GM19239 (cell line): ENCODE measurements around a stretch of chr21.

DNA sequence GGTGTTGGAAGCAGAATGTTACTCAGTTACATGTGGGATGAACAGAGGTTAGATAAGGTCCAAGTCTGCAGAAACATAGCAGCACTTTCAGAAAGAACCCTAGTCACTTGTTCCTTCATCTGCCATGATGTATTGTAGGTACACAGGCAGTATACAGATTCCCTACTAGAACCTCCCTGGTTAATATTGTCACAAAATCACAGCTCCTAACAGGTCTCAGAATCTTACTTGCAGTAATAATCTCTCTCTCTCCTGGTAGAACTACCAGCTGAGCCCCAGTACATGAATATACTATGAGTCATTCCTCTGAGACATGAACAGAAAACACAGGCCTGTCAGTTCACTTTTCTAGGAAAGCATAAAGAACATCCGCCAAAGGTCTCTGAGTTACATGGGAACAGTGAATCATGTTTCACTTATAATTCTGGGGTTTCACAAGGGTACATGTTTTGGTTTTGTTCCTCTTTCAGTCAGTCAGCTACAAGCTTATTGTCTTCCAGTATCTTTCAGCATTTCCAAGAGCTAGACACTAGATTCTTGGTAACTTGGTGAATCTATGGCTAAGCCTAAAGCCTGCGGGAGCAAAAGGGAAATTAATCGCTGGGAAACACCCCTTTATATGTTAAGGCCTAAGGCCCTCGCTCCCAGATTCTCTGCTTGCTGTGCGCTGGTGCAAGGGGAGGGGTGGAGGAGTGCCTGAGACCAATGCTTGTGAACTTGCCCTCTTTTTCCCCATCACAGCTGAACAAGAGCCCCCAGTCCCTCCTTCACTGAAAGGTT lies 31.6 kb downstream of the IFNGR2 start:
- RRBS, result no CpG with 5 or more reads among the region's 5 CpGs

DNA sequence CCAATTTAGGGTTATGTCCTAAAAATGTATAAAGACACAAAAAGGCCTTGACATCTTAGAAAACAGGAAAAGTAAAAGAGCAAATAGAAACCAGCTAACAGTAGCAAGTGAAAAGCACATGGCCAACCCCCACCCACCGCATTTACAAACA lies 239 bp downstream of the GART start:
- RRBS, result no CpG with 5 or more reads among the region's 1 CpG

- RRBS, result 1% methylated on average over 16 of the region's 56 CpGs
These were observed 523 bp downstream of the DONSON start for GRCh38 chr21:33587819-33588502.

DNA sequence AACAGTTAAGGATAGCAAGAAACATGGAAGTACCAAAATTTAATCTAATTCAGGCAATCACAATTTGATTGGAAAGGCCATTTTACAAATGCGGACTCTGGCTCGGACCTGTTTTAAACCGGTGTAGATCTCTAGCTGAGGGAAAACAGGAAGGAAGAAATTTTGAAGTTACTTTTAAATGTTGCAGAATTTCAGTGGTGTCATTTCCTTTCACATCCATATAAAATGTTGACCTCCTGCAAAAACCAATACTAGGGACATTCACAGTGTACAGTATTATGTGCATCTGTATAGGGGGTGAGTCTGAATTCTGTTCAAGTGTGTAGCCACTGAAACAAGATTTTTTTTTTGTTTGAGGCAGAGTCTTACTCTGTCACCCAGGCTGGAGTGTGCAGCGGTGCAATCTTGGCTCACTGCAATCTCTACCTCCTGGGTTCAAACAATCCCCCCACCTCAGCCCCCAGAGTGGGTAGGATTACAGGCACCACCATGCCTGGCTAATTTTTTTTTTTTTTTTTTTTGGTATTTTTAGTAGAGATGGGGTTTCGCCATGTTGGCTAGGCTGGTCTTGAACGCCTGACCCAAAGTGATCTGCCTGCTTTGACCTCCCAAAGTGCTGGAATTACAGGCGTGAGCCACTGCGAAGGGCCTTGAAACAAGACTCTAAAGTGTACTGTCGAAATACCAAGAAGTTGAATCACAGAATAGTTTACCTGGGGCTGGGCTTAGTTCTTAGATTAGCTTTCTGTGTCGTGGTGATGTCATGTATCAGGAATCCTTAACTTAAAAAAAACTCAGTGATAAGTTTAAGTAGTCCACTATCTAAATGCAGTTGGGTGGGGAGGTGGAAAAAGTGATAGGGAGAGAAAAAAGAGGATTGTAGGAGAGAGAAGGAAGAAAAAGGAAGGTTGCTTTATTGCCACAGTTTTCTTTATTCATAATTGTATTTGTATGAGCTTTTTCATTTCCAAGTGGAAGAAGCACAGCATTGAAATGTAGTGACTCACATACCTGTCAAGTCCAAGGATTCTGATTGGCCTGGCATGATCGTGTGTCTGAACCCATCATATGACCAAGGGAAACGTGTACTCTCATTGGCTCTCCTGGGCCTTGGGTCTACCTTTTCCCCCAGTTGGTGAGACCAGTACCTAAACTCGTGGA lies 13.2 kb downstream of the ITSN1 start:
- RRBS, result no CpG with 5 or more reads among the region's 13 CpGs

- RRBS, result no CpG with 5 or more reads among the region's 8 CpGs
These were observed 97.5 kb downstream of the ITSN1 start for GRCh38 chr21:33739579-33740457.

- RRBS, result no CpG with 5 or more reads among the region's 3 CpGs
These were observed 119.4 kb downstream of the ITSN1 start for GRCh38 chr21:33761625-33762122.

GRCh38 chr21:33799155-33800198 lies 116.1 kb downstream of the ATP5PO start:
- RRBS, result no CpG with 5 or more reads among the region's 7 CpGs

GRCh38 chr21:33903810-33904502 lies 11.6 kb downstream of the ATP5PO start:
- RRBS, result no CpG with 5 or more reads among the region's 7 CpGs

- RRBS, result no CpG with 5 or more reads among the region's 4 CpGs
These were observed 16.7 kb upstream of the ATP5PO start for GRCh38 chr21:33932225-33932695.

DNA sequence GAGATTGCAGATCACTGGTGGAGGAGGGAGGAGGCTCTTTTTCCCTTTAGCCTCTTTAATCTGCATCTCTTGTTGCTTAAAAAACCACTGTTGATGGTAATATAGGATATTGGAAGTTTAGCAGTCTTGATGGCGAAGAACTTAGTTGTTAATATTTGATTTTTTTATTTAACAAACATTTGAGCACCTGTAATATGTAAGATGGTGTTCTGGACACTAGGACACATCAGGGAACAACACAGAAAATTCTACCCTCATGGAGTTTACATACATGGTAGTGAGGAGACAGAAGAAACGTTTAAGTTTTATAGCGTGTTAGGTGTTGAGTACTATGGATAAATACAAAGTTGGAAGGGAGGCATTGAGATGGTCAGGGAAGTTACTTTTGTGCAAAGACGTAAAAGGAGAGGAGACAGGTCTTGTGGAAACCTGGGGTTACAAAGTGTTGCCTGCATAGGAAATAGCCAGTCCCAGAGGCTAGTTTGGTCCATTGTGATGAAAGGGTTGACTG lies 13.9 kb downstream of the MRPS6 start:
- RRBS, result no CpG with 5 or more reads among the region's 4 CpGs

DNA sequence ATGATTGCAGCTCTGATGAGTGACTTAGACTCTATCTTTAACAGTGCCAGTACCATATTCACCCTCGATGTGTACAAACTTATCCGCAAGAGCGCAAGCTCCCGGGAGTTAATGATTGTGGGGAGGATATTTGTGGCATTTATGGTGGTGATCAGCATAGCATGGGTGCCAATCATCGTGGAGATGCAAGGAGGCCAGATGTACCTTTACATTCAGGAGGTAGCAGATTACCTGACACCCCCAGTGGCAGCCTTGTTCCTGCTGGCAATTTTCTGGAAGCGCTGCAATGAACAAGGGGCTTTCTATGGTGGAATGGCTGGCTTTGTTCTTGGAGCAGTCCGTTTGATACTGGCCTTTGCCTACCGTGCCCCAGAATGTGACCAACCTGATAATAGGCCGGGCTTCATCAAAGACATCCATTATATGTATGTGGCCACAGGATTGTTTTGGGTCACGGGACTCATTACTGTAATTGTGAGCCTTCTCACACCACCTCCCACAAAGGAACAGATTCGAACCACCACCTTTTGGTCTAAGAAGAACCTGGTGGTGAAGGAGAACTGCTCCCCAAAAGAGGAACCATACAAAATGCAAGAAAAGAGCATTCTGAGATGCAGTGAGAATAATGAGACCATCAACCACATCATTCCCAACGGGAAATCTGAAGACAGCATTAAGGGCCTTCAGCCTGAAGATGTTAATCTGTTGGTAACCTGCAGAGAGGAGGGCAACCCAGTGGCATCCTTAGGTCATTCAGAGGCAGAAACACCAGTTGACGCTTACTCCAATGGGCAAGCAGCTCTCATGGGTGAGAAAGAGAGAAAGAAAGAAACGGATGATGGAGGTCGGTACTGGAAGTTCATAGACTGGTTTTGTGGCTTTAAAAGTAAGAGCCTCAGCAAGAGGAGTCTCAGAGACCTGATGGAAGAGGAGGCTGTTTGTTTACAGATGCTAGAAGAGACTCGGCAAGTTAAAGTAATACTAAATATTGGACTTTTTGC lies 23.2 kb downstream of the MRPS6 start:
- RRBS, result no CpG with 5 or more reads among the region's 16 CpGs

GRCh38 chr21:34202982-34203554 lies 129.7 kb downstream of the MRPS6 start:
- RRBS, result no CpG with 5 or more reads among the region's 11 CpGs

DNA sequence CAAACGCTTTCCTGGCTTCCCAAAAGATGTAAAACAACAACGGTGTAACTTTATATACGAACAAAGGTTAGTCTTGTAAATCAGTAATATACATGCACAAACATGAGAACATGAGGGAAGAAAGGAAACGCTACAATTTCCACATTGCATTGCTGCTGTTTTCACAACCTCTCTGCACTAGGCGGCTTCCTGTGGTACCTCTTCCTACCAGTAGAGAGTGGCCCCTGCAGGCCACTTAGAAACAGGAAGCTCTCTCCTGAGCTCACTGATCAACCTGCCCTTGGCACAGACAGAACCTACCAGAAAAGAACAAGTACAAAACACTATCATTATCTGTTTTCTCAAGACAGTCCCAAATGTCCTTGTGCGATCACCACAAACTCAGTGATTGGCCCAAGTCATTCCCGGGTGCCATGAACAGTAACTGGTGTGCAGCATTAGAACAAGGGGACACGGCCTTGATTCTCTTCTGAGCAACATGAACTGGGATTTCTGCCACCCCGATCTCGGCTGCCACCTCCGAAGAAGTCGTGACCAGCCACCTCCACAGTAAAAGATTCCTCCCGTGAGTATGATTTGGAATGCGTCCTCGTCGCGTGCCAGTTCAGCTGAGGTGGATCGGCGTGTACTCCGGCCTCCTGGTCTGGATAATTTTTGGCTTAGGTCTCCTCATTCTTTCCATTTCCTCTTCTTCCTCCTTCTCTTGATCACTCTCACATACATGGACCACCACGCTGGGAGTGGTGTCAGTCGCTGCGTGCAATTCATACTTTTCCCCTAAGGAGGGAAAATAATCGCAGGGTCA lies 5.7 kb upstream of the KCNE1 start:
- RRBS, result no CpG with 5 or more reads among the region's 24 CpGs

- RRBS, result no CpG with 5 or more reads among the region's 18 CpGs
These were observed 18.3 kb downstream of the RCAN1 start for GRCh38 chr21:34596518-34597192.

DNA sequence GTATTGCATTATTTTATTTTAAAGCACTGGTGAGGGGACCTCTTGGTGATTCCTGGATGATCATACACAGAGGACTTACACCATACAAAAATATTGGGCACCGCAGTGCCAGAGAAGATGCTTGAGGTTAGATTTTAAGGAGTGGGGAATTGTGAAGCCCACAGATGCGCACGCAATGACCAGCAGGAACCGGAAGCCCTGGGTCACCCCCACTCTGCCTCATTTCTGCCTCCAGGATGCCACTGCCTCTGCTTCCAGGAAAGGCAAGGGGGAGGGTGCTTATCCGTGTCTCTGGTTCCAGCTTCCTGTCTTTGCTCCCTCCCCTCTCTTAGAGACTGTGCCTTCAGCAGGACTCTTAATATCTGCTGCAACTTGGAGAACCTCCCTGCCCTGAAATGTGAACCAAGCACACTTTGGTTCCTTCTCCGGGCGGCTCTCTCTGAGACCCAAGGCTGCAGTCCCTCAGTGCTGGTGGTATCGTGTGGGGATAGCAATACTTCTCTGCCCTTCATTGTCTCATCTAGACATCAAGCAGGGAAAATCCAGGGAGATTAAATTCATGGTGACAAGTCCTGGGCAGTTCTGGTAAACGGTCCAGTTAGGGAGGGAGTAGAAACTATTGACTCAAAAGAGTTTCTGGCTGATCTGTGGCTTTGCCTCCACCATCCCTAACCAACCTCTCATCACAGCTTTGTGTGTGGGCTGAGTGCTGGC lies 48.3 kb downstream of the CLIC6 start:
- RRBS, result no CpG with 5 or more reads among the region's 9 CpGs

- RRBS, result no CpG with 5 or more reads among the region's 3 CpGs
These were observed 68.1 kb downstream of the CLIC6 start for GRCh38 chr21:34736798-34737422.

GRCh38 chr21:34771469-34772175 lies 102.8 kb downstream of the CLIC6 start:
- RRBS, result no CpG with 5 or more reads among the region's 7 CpGs

- RRBS, result 90% methylated on average over 16 of the region's 32 CpGs
These were observed 122.9 kb downstream of the CLIC6 start for GRCh38 chr21:34791792-34792072.

DNA sequence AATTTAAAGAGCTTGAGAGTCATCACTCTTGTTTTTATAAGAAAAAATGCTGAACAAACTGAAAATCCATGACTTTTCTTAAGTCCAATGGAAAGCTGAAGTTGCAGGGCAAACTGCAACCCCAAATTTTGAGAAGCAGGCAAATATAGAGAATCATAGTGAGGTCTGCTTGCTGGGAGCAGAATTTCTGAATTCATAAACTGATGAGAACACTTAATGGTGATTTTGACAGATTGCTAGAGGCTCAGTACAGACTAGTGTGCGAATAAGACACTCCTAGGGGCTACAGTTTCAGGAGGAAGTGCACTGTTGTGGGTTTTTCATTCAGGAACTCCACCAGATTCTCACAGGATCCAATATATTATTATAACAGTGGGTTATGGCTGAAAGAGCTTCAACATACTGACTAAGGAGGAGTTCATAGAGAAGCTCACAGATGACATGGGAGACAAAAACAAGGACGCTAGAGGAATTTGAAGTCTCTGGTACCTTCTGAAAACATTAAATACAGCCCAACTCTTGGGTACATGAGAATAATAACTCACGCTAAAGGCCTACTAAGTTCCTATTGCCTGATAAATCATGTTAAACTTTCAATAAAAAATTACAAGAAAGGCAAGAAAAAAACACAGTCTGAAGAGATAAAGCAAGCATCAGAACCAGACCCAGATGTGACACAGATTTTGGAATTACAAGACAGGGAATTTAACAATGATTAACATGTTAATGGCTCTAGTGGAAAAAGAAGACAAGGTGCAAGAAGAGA lies 135.3 kb downstream of the CLIC6 start:
- RRBS, result no CpG with 5 or more reads among the region's 3 CpGs